ENCODE measurements around the gene TMEM200C.

GRCh38 chr18:5894956-5895795, at the start of gene TMEM200C:
TMEM200C (minus strand) TSS chr18:5895522.
- PRO-cap, result no peak
- RAMPAGE, long total RNA, 4 experiments, result no peak in any of the 4 experiments

DNA sequence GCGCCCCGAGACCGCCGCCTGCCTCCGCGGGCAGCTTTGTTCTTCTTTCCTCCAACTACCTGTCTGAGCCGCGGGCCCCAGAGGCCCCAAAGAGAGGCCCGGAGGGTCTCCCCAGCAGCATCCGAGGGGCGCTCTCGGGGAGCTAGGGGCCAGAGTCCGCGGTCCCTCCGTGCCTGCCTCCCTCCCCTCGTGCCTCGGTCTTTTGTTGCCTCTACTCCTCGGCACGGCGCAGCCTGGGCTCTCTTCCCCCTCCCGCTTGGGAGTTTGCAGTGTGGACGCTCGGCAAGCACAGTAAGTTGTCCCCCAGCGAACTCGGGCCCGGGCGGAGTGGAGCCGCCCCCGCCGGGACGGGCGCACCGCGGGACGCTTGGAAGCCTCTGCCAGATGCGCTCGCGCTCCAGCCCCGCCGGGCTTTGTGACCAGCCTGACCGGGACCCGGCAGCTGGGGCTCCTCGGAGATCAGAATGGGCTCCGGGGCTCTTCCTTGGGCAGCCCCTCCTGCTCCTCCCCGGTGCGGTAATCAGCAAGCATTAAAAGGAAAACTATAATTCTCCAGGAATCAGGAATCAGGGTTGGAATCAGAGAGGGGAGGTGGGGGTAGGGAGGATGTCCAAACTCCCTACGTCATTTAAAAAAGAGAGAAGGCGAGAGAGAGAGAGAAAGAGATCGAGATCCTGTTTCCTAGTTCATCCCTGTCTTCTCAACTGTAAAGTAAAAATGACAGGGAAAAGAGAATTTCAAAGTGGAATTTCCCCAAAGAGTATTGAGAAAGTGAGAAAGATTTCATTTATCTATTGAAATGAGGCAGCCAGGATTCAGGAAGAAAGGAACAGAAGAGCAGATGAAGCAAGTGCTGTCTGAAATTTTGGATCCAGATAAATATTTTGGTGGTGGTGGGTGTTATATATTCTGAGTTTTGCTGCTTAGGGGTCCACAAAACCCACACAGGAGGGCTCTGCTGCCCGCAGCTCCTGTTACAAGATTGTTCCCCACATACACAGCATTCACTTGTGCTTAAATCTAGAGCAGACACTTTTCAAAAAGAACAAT, 799 bp upstream of the TMEM200C start:
- PRO-cap, result no peak
- RAMPAGE, long total RNA, 4 experiments, result no peak in any of the 4 experiments

GRCh38 chr18:6012843-6013562, 117.7 kb upstream of the TMEM200C start:
- PRO-cap, result no peak
- RAMPAGE, long total RNA, 4 experiments, result no peak in any of the 4 experiments

DNA sequence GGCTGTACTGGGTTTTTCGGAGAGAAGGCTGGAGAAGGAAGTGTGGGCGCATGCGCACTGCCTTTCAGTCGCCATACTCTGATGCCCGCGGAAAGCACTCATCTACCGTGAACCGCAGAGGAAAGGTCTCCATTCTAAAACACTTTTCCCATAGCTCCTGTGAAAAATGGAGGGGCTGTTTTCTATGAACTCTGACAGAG, 52.0 kb downstream of the L3MBTL4 start:
- PRO-cap, result no peak
- RAMPAGE, long total RNA, 4 experiments, result no peak in any of the 4 experiments

DNA sequence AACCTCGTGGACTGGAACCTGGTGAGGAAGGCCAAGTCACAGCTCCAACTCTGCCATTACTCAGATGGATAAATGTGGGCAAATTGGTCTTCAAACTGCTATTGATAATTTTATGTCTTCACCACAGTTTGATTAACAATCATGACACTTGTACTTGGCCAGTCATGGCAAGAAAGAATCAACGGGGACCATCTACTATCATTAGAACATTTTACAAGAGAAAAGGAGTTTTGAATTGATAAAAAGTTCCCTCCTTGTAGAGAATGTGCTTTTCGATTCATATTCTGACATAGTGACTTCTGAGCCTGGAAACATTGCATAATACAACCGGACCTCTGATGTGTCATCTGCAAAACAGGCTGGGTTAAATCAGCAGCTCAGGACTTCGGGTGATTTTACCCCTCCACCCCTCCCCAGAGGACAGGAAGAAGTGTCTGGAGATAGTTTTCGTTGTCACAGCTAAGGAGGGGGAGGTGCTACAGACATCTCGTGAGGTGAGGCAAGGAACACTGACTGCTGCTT, 8.5 kb downstream of the L3MBTL4 start:
- PRO-cap, result no peak
- RAMPAGE, long total RNA, 4 experiments, result no peak in any of the 4 experiments

GRCh38 chr18:6731118-6731780, 1.7 kb downstream of the ARHGAP28 start:
- PRO-cap, result no peak
- RAMPAGE, long total RNA, 4 experiments, result no peak in any of the 4 experiments

GRCh38 chr18:6741026-6741845, 11.7 kb downstream of the ARHGAP28 start:
- PRO-cap, result no peak
- RAMPAGE, long total RNA, 4 experiments, result no peak in any of the 4 experiments

GRCh38 chr18:6947118-6947939, 170.3 kb downstream of the LAMA1 start:
- PRO-cap, result no peak
- RAMPAGE, long total RNA, 4 experiments, result no peak in any of the 4 experiments

- PRO-cap, result no peak
- RAMPAGE, long total RNA, 4 experiments, result no peak in any of the 4 experiments
Measured at GRCh38 chr18:7257116-7257612, 26.3 kb downstream of the LRRC30 start.

GRCh38 chr18:7566521-7566939, 586 bp upstream of the PTPRM start:
- PRO-cap, result no peak
- RAMPAGE, long total RNA, 4 experiments, result no peak in any of the 4 experiments

DNA sequence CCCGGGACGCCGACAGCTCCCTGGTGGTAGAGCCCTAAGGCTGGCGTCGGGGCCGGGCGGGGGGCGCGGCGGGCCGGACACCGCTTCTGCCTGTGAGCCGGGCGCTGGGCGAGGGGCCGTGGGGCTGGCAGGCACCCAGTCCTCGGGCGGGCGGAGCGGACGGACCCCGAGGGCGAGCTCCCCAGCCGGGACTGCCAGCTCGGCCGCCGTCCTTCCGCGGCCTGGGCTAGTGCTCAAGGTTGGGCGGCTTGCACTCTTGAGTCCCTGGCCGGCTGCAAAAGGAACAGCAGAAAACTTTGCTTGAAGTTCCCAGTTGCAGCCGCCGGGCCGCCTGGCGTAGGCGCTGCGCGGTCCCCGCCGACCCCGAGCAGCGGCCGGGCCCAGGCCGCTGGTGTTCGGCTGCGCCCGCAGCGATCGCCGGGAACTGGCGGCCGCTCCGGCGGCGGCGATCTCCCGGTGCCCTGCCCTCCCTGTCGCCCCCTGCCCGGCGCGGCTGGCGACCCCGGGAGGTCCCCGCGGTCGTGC, 890 bp downstream of the PTPRM start:
- PRO-cap, result no peak
- RAMPAGE, long total RNA, 4 experiments, result no peak in any of the 4 experiments

DNA sequence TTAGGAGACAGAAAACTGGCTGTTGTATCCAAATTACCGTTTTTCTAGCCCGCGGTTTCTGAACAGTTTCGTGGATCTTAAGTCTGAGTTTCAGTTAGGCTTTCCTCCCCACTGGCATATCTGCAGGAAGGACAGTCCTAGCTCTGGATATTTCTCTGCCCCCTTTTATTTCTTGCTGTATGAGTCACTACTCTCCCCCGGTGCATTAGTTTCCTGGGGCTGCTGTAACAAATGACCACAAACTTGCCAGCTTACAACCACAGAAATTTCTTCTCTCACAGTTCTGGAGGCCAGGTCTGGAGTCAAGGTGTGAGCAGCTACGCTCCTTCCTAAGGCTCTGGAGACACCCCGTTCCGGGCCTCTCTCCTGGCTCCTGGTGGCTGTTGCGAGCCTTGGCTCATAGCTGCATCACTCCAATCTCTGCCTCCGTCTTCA, 34.0 kb downstream of the PTPRM start:
- PRO-cap, result no peak
- RAMPAGE, long total RNA, 4 experiments, result no peak in any of the 4 experiments

DNA sequence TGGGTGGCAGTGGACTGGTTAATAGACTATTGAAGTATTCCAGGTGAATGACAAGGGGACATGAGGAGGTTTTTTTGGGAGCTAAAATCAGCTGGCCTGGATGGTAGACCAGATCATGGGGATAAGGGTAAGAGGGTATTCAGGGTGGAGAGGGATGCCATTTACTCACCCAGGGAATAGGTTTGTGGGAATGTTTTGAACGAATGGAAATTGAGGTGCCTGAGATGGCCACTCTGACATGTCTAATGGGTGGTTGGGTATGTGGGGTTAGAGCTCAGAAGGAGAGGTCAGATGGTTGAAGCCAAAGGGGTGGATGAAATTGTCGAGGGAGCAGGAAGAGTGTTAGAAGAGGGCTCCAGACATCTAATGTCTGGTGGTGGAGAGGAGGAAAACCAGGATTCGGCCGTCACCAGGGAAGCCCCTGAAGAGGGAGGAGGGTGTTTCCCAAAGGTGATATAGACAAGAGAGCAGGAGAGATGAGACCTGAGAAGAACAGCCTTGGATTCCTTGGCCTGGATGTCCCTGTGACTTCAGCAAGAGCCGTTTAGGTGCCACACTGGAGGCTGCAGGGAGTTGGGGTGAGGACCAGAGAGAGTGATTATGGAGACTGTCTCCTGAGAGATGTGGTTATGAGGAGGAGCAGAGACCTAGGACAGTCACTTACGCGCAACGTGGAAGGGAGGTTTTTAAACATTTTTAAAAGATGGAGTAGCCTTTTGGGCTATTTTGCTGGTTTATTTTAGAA, 62.9 kb downstream of the PTPRM start:
- PRO-cap, result no peak
- RAMPAGE, long total RNA, 4 experiments, result no peak in any of the 4 experiments

- PRO-cap, result no peak
- RAMPAGE, long total RNA, 4 experiments, result no peak in any of the 4 experiments
Measured at GRCh38 chr18:7656916-7657559, 89.9 kb downstream of the PTPRM start.

- PRO-cap, result no peak
- RAMPAGE, long total RNA, 4 experiments, result no peak in any of the 4 experiments
Measured at GRCh38 chr18:7817623-7817901, 250.4 kb downstream of the PTPRM start.

GRCh38 chr18:7878714-7879427, 311.8 kb downstream of the PTPRM start:
- PRO-cap, result no peak
- RAMPAGE, long total RNA, 4 experiments, result no peak in any of the 4 experiments

DNA sequence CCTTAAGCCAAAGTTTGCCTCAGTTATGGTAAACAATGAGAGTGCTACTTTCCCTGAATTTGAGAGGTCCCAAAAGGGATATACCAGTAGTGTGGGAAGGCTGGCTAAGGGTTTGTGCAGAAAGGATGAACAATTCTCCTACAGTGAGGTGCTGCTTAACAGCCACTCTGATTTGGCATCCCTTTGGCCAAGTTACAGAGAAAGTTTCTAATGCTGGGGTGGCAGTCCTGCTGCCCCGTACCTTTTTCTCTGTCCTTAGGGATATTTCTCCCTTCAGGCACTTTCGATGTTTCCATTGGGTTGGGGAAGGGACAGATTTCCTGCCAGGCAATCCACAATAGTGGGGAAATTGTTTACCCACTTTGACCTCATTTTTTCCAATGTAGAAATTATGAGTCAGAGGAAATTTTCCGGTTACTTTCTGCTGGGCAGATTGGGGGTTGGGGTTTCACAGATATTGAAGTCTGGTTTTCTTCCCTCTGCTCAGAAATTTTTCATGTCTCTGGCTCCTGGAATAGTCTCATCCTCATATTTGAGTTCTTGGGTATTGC, 355.1 kb downstream of the PTPRM start:
- PRO-cap, result no peak
- RAMPAGE, long total RNA, 4 experiments, result no peak in any of the 4 experiments

DNA sequence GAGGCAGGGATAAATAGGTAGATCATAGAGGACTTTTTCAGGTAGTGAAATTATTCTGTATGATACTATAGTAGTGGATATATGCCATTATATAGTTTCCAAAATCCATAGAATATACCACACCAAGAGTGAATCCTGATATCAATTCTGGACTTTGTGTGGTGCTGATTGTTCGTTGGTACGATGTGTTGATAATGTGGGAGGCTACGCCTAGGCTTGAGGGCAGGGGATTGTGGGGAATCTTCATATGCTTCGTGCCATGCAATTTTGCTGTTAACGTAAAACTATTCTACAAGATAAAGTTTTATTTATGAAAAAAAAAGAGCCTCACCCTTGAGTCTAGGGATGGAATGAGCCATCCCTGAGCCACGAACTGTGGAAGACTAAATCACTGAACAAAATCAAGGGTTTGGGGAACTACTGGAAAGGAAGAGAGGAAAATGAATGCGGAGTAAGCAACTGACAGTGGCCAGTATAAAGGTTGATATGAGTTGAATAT, 409.2 kb downstream of the PTPRM start:
- PRO-cap, result no peak
- RAMPAGE, long total RNA, 4 experiments, result no peak in any of the 4 experiments

- PRO-cap, result no peak
- RAMPAGE, long total RNA, 4 experiments, result no peak in any of the 4 experiments
Measured at GRCh38 chr18:8177176-8177661, 432.0 kb upstream of the RAB12 start.

GRCh38 chr18:8179842-8180402, 429.3 kb upstream of the RAB12 start:
- PRO-cap, result no peak
- RAMPAGE, long total RNA, 4 experiments, result no peak in any of the 4 experiments

All from omental fat pad (tissue), 4 donors.